Neuron (in vitro differentiated cells): ENCODE measurements around the gene CABLES2.

DNA sequence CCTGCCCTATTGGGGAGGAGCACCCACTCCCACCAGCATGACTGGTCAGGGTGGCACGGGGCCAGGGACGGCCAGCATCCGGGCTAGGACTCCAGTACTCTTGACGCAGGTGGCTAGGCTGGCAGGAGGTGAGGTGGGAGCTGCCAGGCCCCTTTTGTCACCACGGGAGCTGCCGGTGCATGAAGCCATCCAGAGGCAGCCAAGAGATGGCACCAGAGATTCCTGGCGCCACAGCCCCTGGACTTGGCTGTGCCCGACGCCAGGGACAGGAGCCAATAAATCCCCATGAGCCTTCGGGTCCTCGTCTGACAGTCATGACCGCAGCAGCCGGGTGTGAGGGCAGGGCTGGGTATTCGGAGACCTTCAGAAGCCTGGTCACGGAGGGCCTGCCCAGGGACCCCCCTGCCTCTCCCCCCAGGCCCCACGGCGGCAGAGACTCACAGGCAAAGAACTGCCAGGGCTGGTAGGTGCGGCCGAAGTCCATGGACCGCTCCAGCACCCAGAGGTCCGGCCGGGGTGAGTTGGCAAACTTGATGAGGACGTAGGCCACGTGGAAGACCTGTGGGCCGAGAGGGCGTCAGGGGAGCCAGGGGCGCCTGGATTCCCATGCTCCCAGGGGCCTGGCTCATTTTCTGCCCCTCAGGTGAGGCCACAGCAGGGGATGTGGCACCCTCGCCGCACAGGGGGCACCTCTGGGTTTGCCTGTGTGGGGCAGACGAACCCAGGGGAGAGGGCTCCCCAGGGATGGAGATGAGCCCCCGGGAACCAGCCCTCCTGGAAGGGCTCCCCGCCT is 14.2 kb downstream of the LAMA5 start:
- PRO-cap, result no peak

- PRO-cap, result no peak
Observed at GRCh38 chr20:62360685-62361695, 6.1 kb downstream of the LAMA5 start.

- PRO-cap, result bidirectional peak, plus-strand start at chr20:62407450, minus-strand start at chr20:62407285
Observed at GRCh38 chr20:62406658-62407996, at the start of gene CABLES2. Gene CABLES2, minus strand, starts transcription at chr20:62407285.

DNA sequence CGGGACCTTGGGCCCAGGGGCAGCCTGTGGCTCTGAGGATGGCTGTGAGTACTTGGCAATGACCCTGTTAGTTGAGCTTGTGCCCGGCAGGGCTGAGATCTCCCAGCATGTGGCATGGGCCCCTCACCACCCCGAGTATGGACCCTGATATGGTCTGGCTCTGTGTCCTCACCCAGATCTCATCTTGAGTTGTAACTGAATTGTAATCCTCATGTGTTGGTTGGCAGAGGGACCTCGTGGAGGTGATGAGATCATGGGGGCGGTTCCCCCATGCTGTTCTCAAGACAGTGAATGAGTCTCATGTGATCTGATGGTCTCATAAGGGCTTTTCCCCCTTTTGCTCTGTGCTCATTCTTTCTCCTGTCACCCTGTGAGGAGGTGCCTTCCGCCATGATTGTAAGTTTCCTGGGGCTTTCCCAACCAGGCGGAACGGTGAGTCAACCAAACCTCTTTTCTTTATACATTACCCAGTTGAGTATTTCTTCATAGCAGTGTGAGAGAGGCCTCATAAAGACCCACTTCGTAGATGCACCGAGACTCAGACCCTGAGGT is 26.0 kb upstream of the GATA5 start:
- PRO-cap, result no peak

GRCh38 chr20:62529748-62530368 is 54.1 kb upstream of the GATA5 start:
- PRO-cap, result no peak

DNA sequence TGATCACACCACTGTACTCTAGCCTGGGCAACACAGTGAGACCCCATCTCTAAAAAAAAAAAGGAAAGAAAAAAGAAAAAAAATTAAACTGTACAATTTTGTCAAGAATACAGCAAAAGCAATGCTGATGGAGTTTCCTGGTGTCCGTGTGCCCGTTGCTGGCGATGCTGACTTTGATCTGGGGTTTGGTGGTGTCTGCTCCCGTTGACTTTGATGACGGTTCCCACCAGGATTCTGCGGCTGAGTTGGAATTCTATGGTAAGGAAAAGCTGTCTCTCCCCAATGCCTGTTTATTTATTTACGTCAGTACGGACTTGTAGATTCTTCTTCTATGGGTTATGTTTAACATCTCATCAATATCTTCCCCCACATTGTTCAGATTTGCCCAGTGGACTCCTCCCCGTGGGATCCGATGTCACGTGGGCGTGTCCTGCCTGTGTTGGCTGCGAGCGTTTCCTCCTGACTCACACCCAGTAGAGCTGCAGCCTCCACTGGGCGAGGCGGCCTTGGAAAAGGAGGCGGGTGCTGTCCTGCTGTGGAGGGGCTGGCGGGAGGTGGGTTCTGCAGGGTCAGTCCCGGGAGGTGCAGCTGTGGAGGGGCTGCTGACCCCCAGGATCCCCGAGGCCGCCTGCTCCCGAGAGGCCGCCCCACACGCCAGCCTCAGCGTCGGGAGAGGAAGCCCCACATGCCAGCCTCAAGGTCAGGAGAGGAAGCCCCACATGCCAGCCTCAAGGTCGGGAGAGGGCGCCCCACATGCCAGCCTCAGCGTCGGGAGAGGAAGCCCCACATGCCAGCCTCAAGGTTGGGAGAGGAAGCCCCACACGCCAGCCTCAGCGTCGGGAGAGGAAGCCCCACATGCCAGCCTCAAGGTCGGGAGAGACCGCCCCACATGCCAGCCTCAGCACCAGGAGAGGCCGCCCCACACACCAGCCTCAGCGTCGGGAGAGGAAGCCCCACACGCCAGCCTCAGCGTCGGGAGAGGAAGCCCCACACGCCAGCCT is 46.7 kb upstream of the SLCO4A1 start:
- PRO-cap, result no peak

DNA sequence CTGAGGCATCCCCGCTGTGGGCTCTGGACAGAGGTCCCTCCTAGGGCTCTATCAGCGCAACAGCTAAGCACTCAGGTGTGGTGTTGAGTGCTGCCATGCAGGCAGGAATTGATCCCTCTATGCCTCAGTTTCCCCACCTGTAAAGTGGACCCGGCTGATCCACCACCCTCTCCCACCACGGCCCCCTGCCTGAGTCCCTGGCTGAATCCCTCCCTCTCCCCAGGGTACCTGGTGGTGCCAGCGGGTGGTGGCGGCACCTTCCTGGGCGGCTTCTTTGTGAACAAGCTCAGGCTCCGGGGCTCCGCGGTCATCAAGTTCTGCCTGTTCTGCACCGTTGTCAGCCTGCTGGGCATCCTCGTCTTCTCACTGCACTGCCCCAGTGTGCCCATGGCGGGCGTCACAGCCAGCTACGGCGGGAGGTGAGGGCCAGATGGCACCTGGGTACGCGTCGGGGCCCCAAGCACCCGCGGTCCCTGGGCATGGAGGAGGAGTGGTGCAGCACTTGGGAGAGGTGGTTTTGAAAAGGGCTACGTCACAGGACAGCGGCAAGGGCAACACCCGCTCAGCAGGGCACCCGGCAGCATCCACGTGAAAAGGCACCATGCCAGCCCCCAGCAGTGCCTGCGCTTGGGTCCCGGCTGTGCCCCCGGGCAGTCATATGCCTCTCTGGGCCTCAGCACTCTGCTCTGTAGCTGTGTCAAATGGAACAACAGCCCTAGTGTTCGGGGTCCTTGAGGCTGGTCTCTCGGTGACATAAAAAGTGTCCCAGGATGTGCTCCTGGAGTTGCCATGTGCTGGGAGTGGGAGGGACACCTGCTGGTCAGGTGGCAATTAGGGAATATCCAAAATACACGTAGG is 24.1 kb downstream of the SLCO4A1 start:
- PRO-cap, result no peak

- PRO-cap, result no peak
Observed at GRCh38 chr20:62671598-62672028, 29.3 kb downstream of the SLCO4A1 start.

GRCh38 chr20:62704196-62705015 is 4.2 kb upstream of the NTSR1 start:
- PRO-cap, result no peak

- PRO-cap, result no peak
Observed at GRCh38 chr20:62761370-62761607, 35.0 kb upstream of the MRGBP start.

GRCh38 chr20:62805845-62806417 is 1.3 kb downstream of the OGFR start:
- PRO-cap, result bidirectional peak, plus-strand start at chr20:62806075, minus-strand start at chr20:62805908

- PRO-cap, result bidirectional peak, plus-strand start at chr20:62816742, minus-strand start at chr20:62816831
Observed at GRCh38 chr20:62816540-62816891, 334 bp upstream of the COL9A3 start.

DNA sequence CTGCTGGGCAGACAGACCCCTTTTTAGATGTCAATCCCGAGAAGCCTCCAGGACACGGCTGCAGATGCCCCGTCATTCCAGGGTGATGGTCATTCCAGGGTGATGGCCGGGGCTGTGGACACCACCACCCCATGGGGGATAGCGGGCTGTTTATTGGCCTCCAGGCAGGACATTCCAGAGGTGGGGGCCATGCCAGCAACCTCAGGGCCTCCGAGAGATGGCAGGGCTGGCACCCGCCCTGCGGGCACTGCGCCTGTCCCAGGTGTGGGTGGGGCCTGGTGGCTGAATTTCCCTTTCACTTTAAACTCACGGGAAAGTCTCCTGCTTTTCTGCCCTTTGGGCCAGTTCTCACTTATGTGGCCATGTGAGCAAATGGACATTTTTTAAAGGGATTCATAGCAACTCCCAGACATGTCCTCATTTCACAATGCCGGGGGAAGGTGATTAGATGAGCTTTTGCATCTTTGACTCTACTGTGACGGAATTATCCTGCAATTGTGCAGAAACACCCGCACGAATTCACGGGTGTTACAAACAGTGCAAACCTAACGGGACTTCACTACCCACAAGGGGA is 14.6 kb downstream of the COL9A3 start:
- PRO-cap, result no peak

DNA sequence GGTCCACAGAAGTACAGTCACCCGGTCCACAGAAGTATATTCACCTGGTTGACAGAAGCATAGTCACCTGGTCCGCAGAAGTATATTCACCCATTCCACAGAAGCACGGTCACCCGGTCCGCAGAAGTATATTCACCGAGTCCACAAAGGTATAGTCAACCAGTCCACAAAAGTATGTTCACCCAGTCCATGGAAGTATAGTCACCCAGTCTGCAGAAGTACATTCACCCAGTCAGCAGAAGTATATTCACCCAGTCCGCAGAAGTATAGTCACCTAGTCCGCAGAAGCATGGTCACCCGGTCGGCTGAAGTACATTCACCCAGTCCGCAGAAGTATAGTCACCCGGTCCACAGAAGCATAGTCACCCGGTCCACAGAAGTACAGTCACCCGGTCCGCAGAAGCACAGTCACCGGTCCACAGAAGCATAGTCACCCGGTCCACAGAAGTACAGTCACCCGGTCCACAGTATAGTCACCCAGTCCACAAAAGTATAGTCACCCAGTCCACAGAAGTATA is 8.9 kb downstream of the TCFL5 start:
- PRO-cap, result no peak

GRCh38 chr20:62878100-62878606 is 16.5 kb upstream of the TCFL5 start:
- PRO-cap, result no peak

DNA sequence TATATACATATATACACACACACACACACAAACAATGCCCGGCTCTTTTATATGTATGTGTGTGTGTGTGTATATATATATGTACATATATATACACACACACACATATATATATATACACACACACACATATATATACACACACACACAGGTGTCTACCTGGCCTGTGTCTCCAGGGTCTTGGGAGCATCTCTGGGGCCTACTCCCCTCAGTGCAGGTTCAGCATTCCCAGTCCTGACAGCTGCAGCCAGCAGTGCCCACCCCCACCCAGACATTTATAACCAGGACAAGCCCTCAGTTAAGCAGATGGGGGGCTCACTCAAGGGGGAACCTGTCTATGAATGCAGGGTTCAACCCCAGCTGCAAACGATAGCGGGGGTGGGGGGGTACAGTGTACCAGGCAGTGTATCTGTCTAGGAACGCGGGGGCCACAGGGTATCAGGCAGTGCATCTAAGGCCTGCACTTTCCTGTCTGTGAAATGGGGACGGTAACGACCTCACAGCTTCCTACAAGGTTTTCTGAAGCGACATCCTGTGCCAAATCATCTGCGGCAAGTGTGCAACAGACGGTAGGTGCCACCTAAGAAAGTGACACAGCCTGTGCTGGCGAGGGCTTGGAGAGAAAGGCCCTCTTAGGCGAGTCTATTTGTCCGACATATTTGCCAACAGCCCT is 4.0 kb downstream of the DIDO1 start:
- PRO-cap, result no peak

DNA sequence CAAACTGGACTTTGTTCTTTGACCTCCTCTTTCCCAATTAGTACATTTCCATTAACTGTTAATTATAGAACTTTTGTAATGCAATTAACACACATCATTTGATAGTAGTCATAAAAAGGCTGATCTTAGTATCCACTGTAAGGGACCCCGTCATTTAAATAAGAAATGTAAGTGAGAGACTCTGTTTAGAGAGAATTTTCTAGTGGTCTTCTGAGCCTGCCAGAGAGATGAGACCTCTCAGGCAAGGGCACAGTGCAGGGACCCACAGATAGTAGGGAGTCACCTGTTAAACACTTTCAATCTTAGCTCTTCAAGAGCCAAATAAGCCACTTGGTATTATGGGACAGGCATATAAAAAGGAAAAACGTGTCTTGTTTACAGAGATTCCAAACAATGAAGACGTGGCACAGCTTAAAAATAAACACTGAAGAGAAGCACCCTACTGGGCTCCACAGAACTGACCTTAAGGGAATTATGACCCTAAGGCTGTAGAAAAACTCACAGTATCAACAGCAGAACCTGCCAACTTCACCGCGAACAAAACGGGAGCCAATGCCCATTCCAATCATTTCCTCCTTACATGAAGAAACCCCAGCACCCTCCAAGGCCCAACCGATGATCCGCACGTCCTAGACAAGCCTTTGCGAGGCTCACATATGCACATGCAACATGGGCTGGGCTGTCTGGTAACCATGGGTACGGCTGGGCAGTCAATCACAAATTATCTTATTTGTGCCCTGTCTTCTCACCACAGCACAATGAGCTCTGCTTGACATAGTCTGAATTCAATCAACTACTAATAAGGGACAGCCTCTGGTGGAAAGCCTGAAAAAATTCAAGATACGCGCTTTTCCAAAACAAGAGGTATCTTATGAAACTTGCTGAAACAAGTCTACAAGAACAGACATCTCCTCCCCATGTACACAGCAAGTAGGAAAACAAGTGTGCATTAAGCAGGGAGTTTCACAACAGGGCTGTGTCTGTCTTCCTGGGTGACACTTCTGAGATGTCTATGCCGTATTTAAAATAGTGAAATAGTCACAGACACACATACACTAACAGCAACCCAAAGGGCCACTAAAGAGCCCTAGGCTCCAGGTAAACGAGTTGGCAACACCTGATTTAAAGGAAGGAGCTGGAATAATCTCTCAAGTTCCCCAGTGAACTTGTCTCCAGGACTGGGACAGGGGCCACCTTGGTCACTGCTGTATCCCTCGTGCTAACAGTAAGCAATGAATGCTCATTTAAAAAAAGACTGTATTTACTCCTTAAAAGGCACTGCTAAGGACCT is 1.8 kb downstream of the DIDO1 start:
- PRO-cap, result bidirectional peak, plus-strand start outside the sequence, minus-strand start at position 1,222 of the sequence

DNA sequence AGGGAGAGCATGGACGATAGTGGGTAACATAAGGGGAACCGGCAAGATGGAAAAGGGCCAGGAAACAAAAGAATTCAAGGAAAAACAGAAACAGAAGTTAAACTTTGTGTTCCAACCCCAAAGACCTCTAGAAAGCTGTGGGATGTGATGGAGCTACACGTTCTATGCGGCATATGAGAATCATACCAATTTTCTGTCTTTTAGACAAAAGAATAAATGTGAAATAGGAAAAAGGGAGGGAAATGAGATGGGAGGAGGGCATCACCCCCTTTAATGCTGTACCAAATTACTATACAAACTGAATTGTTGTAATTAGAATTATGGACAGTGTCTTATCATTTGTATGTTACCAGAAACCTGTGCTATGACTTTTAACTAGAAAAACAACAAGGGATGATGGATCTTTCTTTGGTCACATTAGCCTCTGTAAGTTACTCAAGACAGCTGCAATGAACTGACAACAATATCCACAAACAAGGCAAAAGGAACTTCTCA is 4.1 kb upstream of the DIDO1 start:
- PRO-cap, result no peak

- PRO-cap, result no peak
Observed at GRCh38 chr20:62946729-62946951, 5.9 kb upstream of the SLC17A9 start.

DNA sequence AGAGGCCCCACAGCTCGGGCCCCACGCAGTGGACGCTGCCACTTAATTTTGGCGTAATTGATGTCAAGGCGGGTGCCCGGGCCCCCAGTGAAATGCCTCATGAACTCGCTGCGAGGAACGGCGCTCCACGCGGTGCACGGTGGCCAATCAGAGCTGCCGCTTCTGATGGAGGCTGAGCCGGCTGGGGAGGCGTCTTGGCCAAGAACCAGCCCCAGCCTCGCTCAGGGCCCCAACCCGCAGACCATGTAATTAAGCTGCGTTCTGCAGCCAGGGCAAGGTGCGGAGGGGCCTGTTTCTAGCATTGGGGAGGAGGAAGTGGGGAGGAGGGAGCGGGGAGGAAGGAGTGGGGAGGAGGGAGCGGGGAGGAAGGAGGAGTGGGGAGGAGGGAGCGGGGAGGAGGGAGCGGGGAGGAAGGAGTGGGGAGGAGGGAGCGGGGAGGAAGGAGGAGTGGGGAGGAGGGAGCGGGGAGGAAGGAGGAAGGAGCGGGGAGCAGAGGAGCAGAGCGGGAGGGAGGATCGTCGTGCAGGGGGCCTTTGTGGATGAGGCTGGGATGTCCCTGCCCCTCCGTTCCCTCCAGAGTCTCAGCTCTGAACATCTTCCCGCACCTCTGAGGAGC is 96.3 kb upstream of the BHLHE23 start:
- PRO-cap, result no peak